Cardiac ventricle fibroblast (primary cell): ENCODE measurements around the genes ADSS2 and DESI2.

DNA sequence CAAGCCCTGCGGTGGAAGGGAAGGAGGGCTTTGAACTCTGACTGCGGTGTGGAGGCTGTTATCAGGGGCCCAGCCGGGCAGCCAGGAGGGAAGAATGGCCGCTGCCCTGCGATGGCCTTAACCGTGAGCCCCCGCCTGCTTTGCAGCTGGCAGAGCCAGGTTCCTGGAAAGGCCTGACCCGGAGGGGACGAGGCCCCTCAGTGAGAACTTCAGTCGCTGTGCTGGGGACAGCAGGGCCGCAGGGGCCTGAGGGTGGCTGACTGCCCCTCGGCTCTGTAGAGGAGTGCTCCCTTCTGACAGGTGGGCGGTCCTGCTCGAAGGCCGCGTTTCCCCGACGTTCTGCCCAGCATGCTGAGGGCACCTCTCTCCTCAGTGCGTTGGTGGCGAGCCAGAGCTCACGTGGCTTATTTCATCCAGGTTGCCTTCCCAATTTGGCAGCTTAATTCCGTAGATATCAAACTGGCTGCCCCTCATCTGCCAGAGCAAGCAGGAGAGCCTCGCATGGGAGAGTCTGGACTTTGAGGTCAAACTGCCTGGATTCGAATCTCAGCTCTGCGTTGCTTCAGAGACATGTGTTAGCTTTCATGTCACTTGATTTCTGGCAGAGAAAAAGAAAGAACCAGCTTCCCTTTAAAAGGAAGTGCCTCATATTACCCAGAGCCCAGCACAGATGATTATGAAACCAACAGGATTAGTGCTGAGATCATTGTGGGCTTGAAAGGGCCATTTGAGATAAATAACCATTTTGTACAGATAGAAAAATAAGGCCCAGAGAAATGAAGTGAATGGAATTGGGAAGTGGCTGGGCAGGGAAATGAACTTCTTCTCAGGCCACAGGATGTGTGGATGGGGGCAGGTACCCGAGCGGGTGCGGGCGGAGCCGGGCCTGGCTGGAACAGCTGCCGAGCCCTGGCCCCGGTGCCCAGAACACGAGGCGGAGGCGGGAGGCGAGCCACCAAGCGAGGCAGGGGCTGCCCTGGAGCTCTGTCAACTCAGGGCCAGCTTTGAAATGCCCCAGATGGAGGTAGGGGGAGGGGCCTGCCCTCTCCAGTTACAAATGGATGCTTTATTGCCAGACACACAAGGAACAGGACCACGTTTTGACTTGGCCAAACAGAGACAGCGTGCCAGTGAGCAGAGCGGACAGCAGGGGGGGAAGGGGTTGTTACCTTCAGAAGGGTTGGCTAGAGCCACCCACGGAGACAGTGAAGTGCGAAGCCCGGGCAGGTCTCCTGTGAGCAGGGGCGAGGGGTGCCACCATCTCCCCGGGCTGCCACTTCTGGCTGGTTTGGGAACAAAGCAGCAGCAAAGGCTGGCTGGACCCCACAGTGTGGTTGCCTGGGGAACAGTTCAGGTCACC, 240.0 kb downstream of the SDCCAG8 start:
- RAMPAGE, long total RNA, result no peak

- RAMPAGE, long total RNA, result no peak
Measured at GRCh38 chr1:243621113-243621751, 228.8 kb downstream of the AKT3 start.

DNA sequence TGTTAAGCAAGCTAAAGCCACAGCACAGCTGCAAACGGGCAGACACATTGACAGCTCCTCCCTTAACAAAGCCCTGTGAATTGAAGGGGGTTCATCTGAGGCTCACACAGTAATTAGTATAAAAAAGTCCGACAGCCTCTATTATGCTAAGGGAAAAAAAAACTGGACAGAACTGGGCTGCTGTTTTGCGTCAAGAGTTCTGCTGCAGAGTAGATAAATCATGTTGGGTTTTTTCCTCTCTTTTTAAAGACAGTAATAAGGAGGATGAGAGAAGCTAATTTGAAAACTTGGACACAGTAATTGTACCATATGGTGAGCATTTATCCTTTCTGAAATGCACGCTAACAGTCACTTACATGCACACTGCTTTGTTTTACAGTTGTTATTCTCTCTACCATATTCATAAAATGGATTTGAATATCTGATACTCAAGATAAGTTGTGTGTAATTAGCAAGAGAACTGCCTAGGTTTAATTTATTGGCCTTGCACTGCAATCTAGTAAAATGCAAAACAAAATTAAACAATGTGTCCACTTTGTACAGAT, 136.2 kb downstream of the AKT3 start:
- RAMPAGE, long total RNA, result no peak

- RAMPAGE, long total RNA, result no peak
Measured at GRCh38 chr1:243736831-243737677, 113.0 kb downstream of the AKT3 start.

GRCh38 chr1:243850918-243851605, 1.0 kb upstream of the AKT3 start:
- RAMPAGE, long total RNA, result no peak

GRCh38 chr1:244052056-244052465, 978 bp downstream of the ZBTB18 start:
- RAMPAGE, long total RNA, result no peak

DNA sequence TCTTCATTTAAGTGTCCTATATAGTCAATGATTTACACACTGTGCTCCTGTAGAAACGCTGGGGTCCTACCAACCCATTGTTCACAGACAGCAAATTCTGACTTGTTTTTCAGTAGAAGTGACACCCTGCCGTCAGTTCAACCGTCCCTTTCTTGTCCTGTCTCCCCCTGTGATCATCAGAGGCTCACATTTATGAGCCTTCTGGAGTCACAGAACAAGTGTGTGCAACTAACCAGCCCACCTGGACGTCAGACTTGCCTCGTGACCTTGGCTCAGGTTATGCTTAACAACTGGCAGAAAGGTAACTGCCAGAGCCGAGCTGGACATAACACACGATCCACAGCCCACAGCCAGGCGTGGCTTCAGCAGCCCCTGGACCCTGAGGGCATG, 103.7 kb downstream of the ZBTB18 start:
- RAMPAGE, long total RNA, result no peak

DNA sequence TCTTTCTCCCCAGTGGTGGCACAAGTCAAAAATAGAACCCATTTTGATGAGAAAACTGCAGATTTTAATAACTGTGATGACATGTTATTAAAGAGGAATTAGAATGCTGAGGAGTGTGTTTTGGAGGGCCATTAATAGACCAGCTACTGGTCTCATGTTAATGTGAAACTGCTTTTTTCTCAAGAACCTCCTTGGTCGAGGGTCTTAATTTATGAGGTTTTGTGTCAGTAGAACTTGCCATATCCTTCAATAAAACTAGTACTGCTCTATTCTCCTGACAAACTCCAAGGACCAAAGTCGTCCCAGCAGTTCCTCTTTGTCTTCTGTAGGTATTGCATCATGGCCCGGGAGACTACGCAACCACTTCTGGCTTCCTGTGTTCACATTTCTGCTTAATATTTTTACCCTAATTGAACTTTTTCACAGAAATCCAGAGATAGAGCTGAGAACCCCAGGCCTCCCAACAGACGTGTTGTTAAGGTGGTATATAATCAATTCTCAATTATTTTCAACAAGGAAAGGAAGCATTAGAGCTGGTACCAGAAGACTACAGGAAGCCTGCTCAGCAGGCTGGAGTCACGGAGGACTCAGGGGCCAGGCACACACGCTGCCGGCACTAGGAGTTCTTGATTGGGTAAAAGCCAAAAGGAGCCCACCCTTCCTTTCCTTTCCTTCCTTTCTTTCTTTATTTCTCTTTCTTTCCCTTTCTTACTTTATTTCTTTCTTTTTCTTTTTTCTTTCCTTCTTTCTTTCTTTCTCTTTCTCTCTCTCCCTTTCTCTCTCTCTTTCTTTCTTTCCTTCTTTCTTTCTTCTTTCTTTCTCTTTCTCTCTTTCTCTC, 127.9 kb upstream of the C1orf100 start:
- RAMPAGE, long total RNA, result no peak

- RAMPAGE, long total RNA, result no peak
Measured at GRCh38 chr1:244234339-244234845, 118.0 kb upstream of the C1orf100 start.

GRCh38 chr1:244361621-244362096, 9.2 kb downstream of the C1orf100 start:
- RAMPAGE, long total RNA, result no peak

- RAMPAGE, long total RNA, result no peak
Measured at GRCh38 chr1:244438998-244440345, 12.2 kb downstream of the ADSS2 start.

DNA sequence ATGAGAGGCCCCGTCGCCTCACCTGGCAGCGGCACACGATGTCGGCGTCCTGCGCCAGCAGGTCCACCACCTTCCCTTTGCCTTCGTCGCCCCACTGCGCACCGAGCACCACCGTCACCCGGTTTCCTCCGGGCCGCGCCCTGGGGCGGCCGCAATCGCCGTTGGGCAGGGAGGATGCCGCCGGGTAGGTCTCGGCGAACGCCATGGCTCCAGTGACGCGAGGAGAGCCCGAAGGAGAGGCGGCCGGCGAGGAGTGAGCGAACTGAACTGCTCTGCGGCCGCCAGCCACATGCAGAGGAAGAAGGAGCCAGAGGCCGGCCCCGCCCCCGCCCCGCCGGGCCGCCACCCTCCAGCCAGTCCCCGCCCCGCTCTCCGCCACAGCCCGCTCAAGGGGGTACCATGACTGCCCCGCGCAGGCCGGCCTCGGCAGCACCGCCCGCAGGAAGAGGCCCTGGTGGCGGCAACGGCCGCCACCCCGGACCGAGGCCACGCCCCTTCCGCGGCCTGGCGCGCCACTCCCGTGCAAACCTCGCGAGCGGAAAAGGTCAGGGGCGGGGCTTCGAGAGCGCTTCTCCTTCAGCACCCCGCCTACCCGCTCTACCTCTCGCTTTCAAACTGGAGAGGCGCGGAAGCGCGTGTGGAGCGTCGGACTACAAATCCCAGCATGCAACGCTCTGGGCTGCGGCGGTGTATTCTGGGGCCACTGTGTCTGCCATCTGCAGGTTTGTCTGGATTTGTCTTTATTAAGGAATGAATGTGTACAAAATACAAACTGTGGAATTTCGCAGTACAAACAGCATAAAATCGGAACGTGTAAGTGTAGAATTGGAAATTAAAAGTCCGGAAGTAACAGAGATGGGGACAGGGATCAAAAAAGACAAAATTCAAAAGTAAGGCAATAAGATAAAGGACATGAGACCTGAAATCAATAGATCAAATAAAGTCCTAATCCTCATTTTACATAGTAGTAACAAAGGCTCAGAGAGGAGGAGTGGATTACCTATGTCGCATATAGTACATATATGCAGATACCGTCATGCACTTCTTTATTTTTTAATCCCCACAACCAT, at the start of gene ADSS2:
Gene ADSS2 (minus strand): TSS at position 297 of the 1,070 bp plus-strand sequence.
- RAMPAGE, long total RNA, result no peak

GRCh38 chr1:244652814-244653906, at the start of gene DESI2:
DESI2 (plus strand) TSS chr1:244653126.
- RAMPAGE, long total RNA, result no peak

GRCh38 chr1:244678749-244678948, 25.7 kb downstream of the DESI2 start:
- RAMPAGE, long total RNA, result no peak

GRCh38 chr1:244847551-244848615, 12.4 kb downstream of the COX20 start:
- RAMPAGE, long total RNA, result no peak

DNA sequence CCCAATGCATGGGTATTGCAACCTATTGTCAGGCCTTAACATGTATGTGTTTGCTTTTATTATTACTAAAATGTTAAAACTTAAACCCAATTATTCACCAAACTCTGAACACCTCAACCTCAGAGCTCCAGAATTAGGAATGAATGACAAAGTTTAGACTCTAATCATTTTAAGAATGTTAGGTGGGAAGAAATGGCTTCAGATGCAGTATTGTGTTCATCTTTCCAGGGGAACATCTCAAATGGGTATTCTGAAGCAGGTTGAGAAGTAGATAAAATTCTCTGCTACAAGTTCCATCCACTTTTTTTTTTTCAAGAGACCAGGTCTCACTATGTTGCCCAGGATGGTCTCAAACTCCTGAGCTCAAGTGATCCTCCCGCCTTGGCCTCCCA, 13.7 kb downstream of the HNRNPU start:
- RAMPAGE, long total RNA, result no peak

DNA sequence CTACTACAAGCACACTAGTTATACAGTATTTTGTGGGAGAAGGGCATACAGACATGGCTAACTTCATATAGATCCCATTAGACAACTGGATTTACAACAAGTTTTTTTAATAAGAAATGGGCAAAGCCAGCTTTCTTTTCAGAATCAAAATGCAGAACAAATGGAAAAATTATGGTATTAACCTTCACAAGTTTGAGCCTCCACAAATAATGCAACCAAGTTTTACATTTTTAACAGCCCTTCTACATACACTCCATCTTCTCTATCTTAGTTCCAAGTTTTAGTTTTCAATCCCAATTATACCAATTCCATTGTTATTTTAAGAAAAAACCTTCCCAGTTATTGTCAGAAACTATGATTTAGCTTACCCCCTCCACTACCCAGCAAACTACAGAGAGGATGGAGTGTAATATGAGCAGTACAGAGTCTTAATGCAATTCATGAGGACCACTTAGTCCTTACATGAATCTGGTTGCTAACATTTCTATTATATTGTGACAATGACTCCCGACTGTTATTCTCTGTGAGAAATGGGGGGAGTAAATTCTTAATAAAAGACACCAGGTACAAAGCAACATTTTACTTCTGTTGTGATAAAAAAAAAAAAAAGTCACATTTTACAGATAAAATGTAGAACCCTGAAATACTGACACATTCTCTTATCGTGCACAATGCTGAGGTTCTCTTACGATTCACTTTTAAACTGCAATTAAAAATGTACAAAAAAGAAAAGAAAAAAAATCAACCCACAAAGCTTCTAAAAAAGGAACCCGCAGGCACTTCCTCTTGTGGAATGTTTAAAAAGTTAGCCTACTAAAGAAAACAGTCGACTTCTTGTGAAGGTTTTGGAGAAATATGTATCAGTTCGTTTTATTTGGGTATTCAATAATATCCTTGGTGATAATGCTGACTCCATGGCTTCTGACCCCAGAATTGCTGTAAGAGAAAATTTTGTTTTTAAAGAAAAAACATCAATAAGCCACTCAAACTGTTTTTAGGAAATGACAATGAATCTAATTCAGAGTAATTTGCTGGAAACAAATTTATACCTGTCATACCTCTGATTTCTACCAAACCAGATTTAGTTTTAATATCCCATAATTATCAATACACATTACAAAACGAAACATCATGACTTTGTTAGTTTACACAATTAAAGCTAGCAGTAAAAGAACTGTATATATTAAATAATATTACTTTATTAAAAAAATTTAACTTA, 10.4 kb downstream of the HNRNPU start:
- RAMPAGE, long total RNA, result no peak

DNA sequence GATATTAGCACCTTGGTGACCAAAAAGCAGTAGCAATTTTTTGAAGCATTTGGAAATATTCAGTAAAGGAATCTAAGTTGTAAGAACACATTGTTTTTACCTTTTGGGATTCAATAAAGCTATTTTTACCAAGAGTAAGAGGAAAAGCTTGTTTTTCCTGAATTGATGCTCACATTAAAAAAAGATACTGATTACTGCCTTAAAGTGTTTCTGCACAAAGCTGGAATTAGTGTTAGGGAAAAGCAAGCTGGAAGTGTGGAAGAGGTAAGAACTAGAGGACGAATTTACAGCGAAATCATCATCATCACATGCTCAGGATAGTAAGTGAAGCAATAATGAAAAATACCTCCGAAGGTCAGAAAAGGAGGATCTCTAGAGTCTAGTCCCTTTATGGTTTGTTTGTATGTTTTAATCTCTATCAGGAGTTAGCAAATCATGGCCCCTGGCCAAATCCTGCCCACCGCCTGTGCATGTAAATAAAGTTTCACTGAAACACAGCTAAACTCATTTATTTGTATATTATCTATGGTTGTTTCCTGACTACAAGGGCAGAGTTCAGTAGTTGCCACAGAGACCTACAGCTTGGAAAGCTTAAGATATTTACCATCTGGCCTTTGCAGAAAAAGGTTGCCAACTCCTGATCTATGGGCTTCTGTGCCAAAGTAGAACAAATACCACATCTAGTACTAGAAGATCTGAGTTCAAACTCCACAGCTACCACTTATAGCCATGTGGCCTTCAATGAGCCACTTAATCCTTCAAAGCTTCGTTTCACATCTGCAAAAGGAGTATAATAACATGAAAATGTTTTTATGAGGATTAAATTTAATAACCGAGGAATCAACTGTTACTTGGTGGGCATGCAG, 91.2 kb downstream of the EFCAB2 start:
- RAMPAGE, long total RNA, result no peak

DNA sequence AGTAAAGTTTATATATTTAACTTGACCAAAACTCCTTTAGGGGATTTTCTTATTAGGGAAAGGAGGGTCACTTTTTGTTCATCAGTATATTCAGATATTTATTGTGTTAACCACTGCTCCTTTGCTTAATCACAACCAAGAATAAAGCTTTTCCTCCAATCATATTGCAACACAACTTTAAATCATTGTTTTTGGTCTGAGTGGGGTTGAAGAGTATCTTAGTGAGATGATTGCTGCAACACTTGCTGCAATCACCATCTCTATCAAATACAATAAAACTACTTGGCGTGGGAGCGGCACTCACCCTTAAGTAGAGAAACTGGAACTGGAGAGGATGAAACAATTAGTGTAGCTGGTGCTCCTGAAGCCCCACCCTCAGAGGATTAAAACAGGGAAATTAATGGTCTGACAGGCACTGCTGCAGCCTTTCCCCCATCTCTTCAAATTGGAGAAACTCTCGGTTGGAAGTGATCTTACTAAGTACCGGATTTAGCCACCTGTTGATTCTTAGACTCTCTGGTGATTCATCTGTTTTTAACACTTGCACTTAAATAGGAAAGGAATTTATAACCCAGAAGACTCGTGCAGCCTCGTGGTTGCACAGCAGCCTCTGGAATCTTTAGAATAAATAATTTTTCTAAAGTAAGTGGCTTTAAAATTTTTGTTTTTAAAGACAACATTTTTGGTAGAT, 80.6 kb upstream of the KIF26B start:
- RAMPAGE, long total RNA, result no peak

- RAMPAGE, long total RNA, result no peak
Measured at GRCh38 chr1:245156432-245157127, 1.8 kb downstream of the KIF26B start.